PFSK-1 (cell line): ENCODE measurements around a stretch of chr7.

- RRBS = no CpG with 5 or more reads among the region's 2 CpGs
These were observed 19.8 kb downstream of the OR2A1 start for GRCh38 chr7:144332011-144332382.

DNA sequence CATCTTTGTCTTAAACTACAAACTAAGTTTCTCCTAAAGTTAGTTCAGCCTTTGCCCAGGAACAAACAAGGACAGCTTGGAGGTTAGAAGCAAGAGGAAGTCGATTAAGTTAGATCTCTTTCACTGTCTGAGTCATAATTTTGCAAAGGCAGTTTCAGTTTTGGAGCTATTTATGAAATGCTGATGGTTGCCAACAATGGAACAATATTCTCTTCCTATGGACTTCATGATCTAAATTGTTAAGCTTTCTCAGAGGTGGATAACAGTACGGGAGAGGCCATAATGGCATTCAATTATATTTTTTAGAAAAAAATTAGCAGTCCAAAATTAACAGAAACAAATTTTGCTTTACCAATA lies 25.9 kb upstream of the C7orf33 start:
- RRBS = no CpG with 5 or more reads among the region's 2 CpGs

DNA sequence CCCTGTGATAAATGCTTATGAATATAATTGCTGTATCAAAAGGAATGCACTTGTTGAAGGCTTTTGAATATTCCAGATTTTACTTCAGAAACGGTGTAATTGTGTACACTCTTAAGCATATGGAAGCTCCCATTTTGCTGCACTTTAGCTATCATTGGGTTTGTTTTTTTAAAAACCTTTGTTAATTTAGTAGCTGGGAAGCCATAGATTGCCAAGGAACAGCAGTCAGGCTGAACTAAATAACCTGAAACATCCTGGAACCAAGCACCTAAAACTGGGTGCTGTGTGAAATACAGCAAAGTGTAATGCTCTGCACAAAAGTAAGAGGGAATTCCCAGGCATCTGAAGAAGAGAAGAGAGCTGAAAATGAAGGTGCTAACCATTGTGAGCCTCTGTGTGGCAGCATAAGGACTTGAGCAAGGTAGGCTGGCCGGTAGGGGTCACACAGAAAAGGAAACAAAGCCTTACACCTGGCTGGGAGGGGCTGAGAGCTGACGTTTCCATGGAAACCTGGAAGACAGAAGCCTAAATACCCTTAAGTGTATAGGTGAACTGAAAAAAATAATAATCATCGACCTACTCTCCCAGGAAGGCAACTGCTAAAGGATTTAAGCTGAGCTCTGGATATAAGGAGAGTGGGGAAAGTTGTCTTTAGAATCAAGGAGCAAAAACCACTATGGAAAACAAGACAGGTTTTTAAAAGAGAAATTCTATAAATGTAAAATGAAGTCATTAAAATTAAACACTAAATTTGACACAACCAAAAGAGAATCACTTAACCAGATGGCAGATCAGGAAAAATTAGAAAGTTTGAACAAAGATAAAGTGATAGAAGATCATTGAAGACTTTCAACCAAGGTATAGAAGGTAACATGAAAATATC lies 48.6 kb downstream of the CUL1 start:
- RRBS = no CpG with 5 or more reads among the region's 4 CpGs

DNA sequence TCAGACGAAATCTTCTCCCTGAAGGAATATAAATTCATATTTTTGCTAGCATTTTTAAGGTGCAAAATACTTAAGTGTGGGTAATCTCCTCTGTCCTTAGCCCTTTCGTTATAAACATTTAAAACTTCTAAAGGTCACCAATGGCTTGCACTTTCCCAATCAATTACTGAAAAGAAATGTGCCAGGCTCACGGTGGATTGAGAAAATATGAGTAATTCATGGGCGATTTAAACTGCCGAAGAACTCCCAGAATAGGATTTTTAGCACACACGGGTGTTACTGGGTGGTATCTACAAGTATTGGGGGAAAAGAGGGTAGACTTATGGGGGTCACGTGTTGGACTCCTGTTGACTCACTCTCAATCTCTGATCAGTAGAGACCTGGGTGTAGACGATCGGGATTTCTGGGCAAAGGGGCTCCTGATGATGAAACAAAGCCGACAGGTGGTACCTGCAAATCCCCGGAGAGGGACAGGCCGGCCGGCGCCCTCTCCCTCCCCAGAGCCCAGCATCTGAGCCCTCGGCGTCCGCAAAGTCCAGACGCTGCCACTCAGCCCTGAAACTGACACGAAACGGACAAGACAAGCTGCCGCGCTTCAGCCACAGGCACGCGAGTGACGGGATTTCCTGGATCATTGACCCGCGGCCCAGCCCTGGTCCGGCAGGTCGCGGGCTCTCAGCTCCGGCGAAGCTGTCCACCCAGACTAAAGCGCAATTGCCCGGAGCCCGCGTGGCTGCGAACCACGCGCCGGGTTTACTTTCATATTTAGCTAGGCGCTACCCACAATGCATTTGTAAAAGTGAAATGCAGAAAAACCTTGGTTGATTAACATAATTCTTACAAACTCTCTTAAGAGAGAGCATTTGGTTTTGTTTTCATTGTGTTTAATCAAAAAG lies 56.6 kb upstream of the EZH2 start:
- RRBS = 0% methylated on average over 3 of the region's 41 CpGs

GRCh38 chr7:149125290-149126137 lies 610 bp downstream of the ZNF425 start:
- RRBS = 1% methylated on average over 15 of the region's 44 CpGs

GRCh38 chr7:149197633-149198048 lies 2.3 kb downstream of the ZNF282 start:
- RRBS = no CpG with 5 or more reads among the region's 6 CpGs

DNA sequence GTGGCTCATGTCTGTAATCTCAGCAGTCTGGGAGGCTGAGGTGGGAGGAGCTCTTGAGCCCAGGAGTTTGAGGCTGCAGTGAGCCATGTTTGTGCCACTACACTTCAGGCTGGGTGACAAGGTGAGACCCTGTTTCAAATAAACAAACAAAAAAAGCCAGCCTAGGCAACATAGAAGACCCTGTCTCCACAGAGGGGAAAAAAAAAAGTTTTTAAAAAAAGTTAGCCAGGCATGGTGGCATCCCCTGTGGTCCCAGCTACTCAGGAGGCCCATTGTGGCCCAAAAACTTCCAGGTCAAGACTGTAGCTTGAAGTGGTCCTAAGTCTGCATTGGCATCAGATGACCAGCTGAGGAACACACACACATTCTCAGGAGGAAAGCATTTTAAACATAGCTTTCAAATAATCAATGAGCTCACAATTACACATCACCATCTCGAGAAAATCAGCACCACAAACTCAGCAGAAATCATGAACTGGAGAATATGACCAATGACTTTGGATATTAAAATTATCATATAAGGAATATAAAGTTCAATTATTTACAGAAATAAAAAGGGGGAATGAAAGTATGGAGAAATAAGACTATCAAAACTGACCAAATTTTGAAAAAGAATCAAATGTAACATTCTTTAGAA lies 17.7 kb downstream of the ZNF746 start:
- RRBS = no CpG with 5 or more reads among the region's 1 CpG

DNA sequence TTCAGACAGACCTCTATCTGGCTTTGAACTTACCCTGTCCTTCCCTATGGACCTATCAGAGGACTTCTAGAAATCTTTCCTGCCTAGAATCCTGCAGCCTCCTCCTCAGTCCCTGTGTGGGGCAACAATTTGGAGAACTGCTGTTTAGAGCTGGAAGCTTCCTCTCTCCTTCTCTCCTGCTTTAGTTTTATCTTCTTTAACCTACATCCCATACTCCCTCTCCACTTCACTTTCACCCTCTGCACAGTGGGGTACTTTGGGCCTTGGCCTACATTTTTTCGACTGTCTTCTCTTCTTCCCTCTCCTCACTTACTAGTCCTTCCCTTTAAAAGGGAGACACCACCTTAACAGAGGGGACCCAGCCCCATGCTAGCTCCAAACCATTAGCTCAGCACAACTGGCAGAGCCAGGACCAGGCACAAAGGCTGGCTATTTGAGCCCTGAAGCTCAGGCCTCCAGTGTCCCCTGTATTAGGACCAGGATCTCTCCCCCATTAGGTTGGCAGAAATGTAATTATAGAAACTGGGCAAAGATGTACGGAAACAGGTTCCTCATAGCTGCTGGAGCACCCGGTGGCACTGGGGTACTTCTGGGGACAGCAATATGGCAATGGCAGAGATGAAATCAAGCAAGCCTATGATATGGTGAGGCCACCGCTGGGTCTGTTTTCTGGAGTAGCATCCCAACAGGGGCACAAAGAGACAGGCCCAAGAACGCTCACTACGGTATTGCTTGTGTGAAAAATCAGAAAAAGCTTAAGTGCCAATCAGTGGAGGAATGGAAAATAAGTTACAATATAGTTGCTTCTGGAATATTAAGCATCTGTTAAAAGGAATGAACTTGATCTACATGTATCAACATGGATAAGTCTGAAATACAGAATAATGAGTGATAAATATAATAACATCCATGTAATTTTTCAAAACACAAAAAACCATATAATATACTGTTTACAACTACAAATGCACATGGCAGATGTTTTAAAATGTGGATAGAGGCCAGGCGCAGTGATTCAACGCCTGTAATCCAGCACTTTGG lies 92.8 kb upstream of the ZNF746 start:
- RRBS = no CpG with 5 or more reads among the region's 8 CpGs

DNA sequence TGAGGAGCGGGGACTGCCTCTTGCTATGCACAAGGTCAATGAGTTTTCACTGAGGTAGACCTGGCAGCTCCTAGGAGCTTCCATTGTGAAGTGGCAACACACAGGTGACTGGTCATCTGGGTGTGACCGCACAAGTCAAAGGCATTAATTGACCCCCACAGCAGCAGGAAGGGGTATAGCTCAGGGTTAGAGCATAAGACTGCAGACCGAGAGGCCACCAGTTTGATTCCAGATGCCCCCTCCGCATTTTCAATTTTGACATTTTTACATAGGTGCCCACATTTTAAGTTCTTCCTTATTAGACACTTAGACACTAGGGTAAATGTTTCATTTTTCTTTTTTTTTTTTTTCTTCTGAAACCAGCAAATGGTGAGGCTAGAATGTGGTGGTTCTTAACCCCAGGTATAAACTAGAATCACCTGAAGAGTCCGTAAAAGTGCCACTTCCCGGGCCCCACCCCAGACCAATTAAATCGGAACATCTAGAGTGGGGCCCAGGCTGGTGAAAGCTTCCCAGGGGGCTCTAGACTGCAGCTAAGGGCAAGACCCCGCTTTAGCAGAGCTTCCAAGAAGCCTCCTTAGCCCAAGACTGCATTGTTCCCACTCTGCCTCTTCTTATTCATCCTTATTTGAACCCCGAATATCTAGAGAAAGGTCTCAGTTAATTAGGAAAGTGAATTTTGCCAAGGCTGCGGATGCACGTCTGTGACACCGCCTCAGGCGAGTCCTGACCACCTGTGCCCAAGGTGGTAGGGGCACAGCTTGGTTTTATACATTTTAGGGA lies 106.1 kb upstream of the ZNF746 start:
- RRBS = no CpG with 5 or more reads among the region's 13 CpGs

DNA sequence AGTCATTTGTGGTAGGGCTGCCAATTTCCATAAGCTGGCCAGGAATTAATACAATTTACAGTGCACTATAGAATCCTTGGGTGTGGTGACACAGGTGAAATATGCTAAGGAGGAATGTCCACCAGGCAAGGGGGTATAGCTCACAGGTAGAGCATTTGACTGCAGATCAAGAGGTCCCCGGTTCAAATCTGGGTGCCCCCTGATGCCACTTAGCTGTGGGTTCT lies 50.1 kb upstream of the KRBA1 start:
- RRBS = no CpG with 5 or more reads among the region's 1 CpG

DNA sequence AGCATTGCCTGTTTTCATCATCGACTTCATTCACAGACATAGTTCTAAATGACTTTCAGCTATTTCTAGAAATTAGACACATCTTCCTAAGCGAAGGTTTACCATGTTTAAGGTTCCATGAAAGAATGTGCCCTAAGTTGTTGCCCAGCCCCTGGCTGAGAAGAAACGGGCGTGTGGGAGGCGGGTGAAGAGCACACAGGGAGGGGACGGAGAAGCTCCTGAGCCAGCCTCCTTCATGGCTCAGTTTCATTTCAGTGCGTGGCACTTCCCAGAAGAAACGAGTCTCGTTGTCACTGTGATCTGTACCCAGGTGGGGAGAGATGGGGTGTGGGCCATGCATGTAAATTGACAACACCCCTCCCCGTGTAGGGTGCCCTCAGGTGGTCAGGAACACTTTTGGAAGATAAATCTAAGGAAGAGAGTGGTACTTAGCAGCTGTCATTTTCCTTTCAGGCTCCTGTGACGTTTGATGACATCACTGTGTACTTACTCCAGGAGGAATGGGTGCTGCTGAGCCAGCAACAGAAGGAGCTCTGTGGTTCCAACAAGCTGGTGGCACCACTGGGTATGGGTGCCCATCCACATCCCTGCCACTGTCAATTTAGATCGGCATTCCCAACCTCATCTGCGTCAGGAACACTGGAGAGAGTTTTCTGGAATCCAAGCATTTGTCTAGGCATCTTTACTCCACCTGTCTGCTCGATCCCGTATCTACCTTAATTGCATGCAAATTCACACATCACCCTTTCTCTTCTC lies 6.2 kb downstream of the ZNF862 start:
- RRBS = no CpG with 5 or more reads among the region's 15 CpGs

DNA sequence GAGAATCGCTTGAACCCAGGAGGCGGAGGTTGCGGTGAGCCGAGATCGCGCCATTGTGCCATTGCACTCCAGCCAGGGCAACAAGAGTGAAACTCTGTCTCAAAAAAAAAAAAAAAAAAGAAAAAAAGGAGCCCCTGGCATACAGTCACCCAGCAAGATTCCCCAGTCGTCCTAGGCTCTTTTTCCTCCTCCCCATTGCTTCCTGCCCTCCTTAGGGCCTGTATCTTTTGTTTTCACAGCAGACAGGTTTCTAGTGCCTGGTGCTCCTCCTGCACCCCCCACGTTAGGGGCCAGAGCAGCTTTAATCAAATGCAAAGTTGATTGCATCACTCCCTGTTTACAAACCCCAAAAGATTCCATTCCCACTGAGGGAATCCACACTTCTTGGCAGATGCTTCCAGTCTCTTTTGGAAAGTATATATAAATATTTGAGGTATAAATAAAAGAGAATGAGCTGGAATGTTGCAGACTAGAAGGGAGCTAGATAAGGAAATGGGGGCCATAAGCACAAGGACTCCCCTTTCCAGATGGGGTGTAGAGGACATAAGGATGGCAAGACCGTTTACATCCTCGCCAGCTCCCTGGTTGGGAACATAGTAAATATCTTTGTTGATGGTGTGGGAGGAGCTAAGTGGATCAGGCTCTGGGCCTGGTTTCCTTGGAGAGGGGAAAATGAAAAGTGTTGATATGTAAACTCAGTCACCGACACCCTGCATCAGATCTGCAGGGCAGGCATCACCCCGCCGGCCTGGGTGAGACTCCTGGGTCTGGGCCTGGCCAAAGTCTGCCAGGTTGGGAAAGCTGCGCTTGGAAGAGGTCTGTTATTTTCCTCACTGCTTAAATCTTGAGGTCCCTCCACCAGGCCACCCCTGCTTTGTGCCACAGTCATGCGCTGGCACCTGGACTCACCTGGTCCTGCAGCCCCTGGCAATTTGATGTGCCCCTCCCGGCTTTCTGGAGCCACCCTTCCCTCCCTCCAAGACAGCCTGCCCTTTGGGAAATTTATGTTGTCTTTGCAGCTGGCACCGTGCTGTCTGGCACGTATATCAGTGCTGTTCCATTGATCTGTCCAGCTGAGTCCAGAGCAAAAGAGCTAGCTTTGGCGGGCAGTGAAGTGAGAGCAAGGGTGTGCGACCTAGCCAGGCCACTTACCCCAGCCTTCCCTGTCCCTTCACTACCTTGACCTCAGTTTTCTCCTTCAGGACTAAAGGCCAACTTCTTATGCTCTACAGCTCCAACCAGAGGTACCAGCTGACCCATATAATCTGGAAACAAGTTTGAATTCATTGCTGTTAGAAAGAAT lies 6.0 kb downstream of the RARRES2 start:
- RRBS = no CpG with 5 or more reads among the region's 20 CpGs

DNA sequence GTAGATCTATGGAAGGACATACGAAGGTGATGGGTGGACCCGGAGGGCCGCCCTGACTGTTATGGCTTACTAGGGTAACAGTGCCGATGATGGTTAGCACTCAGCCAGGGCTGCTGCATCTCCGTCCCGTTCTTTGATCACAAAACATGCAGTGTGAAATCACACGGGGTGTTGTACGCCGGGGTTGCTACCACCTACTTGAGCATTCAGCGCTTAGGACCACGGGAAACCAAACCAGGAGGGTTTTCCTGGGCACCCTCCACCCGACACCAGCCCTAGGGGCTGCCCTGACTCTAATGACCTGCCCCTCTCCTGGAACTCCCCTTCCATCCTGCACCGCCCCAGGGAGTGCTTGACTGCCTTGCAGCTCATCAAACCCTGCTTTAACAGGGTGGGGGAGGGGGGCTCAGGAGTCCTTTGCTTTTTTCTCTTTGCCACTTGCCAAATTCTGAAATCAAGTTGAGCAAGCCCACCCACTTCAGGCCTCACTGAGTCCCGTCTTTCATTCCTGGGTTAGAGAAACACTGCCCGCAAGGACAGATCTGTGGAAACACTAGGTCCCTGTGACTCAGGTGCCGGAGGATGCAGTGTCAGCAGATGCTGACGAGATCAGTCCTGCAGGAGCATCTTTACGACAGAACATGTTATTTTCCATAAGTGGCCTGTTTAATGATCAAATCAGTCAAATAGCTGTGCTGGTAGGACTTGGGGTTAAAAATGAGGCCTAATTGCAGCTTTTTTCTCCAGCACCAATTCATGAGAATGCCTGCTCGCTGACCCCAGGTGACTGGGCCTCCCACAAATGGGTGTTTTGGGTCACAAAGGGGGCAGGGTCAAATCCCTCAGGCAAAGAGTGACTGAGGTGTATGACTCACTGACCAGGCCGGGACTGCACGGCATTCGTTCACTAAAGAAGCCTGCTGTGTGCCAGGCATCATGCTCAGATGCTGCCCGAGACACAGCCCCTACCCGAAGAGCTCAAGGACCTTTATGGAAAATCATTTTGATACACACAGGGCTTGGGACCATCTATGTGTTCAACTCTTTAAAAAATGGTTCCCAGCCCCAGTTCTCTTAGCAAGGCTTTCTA lies 5.7 kb upstream of the ENSG00000284691 start:
- RRBS = no CpG with 5 or more reads among the region's 24 CpGs

GRCh38 chr7:150402568-150403376 lies 2.7 kb upstream of the ENSG00000284691 start:
- RRBS = no CpG with 5 or more reads among the region's 15 CpGs

DNA sequence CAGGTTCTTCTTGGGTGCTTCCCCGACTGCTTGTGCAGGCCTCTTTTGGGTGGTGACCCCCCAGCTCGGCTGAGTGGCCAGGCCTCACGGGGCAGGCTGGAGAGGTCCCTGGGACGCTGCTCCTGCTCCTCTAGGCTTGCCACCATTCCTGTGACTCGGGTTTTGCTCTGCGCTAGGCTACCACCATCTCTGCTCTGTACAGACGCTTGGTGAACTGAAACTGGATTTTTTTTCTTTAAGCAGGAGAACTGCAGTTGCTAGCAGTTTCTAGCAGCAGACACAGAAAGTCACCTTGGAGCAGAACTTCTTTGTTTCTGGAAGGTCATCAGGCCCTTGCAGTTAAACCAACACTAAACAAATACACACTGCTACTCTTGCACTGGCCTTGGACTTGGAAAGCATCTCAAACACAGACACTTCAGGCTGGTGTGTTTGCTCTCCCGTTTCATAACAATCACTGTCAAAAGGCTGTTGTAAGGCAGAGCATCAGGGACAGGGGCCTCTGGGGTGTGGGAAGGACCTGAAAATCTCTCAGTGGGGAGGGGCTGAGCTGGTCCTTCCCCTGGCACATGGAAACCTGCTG lies 9.8 kb downstream of the ENSG00000284691 start:
- RRBS = no CpG with 5 or more reads among the region's 8 CpGs

DNA sequence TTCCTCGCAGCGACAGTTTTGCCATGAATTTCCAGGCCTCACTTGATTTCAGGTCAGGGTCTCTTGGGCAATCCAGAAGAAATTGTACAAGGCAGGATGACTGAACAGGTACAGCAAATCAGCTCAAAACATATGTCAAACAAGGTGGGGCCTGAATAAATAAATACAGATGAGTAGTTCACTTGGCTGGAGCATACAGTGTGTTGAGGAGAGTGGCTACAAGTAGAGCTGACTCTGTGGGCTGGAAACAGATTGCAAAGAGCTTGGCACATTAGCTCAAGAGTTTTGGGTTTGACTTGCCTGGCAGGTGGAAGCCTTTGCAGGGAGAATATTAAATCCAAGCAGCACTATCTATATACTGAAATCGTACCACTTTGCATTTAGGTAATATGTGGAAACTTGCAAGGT lies 15.0 kb downstream of the GIMAP8 start:
- RRBS = no CpG with 5 or more reads among the region's 3 CpGs

DNA sequence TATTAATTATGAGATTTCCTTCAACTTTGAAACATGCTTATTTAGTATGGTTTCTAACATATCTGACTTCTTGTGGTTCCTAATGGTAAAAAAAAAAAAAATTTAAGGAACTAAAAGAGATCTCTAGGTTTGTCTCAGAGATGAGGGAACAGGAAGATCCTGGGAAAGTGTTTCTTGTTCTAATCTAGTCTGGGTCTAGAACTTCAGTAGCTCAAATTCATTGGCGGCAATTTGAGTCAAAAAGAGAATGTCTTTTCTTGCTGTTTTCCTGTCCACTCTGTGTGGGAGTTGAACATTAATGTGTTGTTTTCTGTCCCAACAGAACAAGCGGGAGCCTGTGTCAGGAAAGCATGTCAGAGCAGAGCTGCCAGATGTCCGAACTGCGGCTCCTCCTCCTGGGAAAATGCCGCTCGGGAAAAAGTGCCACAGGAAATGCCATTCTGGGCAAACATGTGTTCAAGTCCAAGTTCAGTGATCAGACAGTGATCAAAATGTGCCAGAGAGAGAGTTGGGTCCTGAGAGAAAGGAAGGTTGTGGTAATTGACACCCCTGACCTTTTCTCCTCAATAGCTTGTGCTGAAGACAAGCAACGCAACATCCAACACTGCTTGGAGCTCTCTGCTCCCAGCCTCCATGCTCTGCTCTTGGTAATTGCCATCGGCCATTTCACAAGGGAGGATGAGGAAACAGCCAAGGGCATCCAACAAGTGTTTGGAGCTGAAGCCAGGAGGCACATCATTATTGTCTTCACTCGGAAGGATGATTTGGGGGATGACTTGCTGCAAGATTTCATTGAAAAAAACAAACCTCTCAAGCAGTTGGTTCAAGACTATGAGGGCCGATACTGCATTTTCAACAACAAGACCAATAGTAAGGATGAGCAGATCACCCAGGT lies 16.2 kb downstream of the GIMAP8 start:
- RRBS = no CpG with 5 or more reads among the region's 10 CpGs

DNA sequence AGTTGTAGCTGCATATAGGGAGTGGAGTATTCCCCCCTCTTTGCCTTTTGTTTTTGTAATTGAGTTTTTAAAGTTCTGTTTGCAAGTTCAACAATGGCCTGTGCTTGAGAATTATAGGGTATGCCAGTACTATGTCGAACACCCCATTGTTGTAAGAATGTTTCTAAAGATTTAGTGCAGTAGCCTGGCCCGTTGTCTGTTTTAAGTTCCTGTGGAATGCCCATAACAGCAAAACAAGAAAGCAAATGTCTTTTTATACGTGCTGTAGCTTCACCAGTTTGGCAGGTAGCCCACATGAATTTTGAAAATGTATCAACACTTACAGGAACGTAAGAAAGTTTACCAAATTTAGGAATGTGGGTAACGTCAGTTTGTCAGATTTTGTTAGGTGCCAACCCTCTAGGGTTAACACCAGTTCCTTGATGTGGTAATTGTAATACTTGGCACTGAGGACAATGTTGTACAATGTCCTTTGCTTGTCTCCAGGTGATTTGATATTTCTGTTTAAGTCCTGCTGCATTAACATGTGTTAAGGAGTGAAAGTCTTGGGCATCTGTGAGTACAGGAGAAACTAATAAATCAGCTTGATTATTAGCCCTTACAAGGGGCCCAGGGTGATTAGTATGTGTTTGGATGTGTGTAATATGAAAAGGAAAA lies 3.2 kb upstream of the GIMAP4 start:
- RRBS = no CpG with 5 or more reads among the region's 5 CpGs

DNA sequence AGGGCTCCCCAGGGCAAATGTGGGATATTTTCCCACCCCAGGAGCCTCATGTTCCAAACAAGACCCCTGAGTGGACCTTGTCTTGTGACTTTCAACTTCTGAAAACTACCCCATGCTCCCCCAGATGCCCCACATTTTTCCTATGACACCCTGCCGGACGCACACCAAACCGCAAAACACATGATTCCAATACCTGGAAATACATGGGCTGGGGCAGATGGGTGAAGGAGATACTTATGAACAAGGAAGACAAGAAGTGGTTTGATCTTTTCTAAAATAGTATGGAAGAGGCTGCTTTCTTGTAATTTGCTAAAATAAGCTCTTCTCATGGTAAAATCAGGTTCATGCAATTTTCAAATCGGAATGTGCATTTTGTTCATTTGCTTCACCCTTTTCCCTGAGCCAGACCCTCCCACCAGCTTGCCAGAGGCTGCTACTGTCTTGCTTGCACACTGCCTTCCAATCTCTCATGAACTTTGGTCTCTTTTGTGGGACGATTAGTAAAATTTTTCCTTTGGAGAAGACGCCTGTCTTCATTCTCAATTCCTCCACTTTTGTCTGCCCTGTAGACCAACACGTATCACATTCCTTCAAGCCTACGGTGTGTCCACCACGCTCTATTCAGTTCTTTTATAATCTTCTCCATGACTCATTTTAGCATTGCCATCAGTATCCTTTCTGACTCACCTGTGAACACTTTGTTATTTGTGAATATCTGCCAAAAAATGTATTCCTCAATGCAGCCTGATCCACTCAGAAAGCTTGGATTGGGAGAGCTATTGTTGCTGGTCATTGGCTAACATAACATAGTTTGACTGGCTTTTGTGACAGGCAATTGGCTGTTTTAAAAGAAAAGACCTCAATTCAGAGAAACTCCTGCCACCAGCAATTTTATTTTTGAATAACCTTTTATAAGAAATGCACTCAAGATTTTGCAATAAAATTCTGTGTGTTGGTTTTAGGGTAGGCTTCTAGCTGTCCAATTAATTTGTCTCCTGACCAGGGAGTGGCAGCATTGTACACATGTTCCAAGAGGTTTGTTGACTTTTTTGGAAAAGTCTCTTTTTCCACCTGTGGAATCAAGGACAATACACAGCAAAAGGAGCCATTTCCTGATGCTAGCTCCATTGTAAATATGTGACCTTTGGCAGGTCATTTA lies 1.4 kb downstream of the GIMAP5 start:
- RRBS = no CpG with 5 or more reads among the region's 9 CpGs